Choroid plexus epithelial cell (primary cell): ENCODE measurements around a stretch of chr1.

- RRBS, result no CpG with 5 or more reads among the region's 5 CpGs
Observed at GRCh38 chr1:95069296-95070178, 3.2 kb downstream of the ALG14 start.

- RRBS, result no CpG with 5 or more reads among the region's 4 CpGs
Observed at GRCh38 chr1:96425463-96425852, 296.1 kb upstream of the PTBP2 start.

- RRBS, result no CpG with 5 or more reads among the region's 22 CpGs
Observed at GRCh38 chr1:96722310-96722982, 862 bp downstream of the PTBP2 start.

DNA sequence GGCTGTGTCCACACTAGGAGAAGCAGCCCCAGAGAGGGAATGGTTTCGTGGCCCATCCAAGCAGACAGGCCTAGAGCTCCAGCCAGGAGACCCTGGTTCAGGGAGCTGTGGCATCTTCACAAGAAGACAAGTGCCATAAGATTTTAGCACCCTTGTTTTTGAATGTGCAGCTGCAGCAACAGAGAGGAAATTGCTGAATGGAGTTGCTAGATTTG, 122.6 kb downstream of the PTBP2 start:
- RRBS, result no CpG with 5 or more reads among the region's 1 CpG

DNA sequence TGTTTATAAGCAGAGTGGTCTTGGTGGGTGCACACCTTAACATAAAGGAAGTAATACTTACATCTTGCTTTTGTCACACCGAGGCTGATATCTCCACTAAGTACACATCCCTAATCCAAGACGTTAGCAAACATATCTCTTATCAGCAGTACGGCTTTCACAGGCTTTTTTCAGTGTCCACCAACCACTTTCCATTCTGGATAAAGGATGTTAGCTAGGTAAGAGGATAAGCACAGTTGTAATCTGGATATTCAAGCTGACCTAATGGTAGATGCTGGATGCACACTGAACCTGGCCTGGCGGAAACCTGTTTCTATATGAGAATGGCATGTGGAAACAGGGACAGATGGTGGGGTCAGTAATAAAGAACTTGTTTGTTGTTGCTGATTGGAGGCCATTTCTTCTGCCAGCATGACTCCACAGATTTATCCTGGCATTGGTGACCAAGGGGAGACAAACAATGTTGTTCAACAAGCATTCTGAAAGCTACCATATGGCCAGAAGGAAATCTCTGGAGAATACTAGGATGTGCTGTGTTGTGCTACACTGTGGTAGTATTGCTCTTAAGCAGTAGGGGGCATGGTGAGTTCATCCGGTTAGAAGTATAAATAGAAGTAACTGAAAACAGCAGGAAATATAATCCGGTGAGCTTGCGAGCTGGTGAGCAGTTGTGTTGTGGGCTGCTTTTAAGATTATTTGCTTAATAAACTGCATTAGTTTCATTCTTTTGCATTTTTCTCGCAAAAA, 416.5 kb downstream of the PTBP2 start:
- RRBS, result no CpG with 5 or more reads among the region's 8 CpGs

- RRBS, result no CpG with 5 or more reads among the region's 3 CpGs
Observed at GRCh38 chr1:97555401-97556263, 365.2 kb downstream of the DPYD start.

- RRBS, result no CpG with 5 or more reads among the region's 5 CpGs
Observed at GRCh38 chr1:97824846-97825289, 96.0 kb downstream of the DPYD start.

GRCh38 chr1:97873017-97873486, 47.8 kb downstream of the DPYD start:
- RRBS, result no CpG with 5 or more reads among the region's 4 CpGs

DNA sequence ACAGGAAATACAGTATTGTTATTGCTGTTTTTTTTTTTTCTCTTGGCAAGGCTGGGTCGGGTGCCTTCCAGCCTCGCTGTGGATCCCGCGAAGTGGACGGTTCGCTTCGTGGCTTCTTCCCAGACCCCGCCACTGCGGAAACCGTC, 388 bp upstream of the SNX7 start:
- RRBS, result no CpG with 5 or more reads among the region's 10 CpGs

GRCh38 chr1:98854221-98854519, 150.5 kb downstream of the PLPPR5 start:
- RRBS, result no CpG with 5 or more reads among the region's 4 CpGs

DNA sequence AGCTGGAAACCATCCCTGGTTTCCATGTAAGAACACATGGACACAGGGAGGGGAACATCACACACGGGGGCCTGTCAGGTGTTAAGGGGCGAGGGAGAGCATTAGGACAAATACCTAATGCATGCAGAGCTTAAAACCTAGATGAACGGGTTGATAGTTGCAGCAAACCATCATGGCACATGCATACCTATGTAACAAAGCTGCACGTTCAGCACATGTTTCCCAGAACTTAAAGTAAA, 41.1 kb upstream of the PLPPR5 start:
- RRBS, result no CpG with 5 or more reads among the region's 4 CpGs

DNA sequence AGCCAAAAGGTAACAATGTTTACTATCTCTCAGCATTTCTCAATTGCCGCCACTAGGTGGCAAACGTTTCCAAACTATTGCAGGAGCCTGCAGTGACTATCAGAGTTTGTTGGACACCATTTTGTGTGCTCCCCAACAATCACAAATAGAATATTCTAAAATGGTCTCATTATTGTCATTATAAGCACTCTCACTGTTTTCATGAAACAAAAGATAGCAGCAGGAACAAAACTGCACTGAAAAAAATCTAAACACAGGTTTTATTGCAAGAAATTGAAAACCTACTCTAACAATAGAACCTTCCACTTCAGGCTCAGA, 83.9 kb upstream of the PLPPR4 start:
- RRBS, result no CpG with 5 or more reads among the region's 2 CpGs

DNA sequence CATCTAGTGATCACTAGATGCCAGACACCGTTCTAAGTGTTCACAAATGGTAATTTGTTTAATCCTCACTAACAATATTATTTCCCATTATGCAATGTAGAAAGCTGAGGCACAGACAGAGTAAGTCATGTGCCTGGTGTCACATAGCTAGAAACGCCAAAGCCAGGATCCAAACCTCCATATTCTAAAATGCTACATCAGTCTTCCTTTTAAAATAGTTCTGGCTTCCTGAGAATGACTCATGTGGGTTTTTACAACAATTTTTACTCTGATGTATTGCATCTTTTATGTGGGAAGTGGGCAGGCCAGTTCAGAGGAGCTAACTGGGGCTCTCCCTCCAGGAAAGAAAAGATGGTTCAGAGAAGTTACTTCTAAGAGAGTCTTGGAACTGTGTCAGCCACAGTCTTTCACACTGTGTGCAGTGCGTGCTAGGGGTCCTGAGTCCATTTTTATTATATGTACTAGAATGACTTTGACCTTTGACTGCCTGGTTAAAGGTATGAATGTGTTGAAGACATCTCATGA, 177.4 kb downstream of the PLPPR4 start:
- RRBS, result no CpG with 5 or more reads among the region's 3 CpGs

DNA sequence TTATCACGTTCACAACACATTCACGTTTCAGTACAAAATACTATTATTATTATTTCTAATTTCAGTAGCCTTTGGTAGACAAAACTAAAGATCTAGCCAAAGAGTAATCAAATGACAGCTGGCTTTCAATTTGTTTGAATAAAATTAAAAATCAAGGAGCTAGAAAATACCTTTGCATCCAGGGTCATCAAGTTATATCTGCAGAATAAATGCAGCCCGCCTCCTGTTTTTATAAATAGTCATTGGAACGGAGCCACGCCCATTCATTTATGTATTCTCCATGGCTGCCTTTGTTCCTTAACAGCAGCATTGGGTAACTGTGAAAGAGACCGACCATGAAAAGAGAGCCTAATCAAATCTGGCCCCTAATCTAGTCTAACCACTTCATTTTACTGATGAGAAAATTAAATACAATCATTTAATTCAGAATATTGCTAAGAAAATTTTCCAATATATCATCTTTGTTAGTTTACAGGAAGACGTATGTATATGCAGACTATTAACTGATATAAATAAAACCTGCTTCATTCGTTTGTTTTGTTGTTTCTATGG, 112.0 kb upstream of the PALMD start:
- RRBS, result no CpG with 5 or more reads among the region's 8 CpGs

DNA sequence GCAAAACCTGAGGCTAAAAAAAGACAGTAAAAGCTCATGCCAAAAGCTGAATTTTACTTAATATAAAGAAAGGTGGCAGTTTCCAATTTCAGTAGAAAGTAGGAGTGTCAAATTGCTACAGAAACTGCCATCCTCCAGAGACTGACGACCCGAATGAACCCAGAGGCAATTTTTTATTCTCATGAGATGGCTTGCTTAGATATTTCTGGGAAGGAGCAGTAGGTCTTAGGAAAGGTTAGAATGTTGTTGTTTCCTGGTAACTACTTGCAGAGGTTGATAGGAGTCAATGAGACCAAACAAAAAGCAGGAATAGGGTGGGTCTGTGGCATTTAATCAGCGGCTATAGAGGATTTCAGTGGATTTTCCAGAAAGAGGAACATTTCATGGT, 111.4 kb upstream of the PALMD start:
- RRBS, result no CpG with 5 or more reads among the region's 3 CpGs

GRCh38 chr1:99566566-99567210, 79.2 kb upstream of the PALMD start:
- RRBS, result no CpG with 5 or more reads among the region's 2 CpGs

GRCh38 chr1:99650075-99650412, 4.1 kb downstream of the PALMD start:
- RRBS, result no CpG with 5 or more reads among the region's 2 CpGs

- RRBS, result no CpG with 5 or more reads among the region's 4 CpGs
Observed at GRCh38 chr1:99657096-99657557, 11.2 kb downstream of the PALMD start.

DNA sequence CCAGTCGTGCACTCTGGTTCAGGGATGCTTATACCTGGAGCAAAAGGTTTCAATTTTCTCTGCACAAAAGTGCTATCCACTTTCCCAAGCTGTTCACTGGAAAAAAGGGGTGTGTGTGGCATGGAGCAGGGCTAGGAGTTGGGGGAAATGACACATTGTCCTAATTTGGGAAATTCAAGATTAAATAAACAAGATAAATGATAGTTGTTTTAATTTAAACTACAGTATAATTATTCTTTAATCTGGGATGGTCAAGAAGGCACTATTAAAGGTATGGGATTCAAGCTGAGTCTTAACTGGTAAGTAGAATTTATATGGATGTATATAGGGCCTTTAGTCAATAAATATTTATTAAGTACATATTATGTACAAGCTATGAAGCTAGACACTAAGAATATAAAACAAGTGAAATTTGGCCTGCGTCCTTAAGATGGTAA, 18.2 kb downstream of the PALMD start:
- RRBS, result no CpG with 5 or more reads among the region's 2 CpGs